ENCODE results near the genes CAPN9 and GNPAT.

- RRBS: no CpG with 5 or more reads among the region's 8 CpGs
Measured at GRCh38 chr1:230209692-230210272, 142.7 kb downstream of the GALNT2 start.

DNA sequence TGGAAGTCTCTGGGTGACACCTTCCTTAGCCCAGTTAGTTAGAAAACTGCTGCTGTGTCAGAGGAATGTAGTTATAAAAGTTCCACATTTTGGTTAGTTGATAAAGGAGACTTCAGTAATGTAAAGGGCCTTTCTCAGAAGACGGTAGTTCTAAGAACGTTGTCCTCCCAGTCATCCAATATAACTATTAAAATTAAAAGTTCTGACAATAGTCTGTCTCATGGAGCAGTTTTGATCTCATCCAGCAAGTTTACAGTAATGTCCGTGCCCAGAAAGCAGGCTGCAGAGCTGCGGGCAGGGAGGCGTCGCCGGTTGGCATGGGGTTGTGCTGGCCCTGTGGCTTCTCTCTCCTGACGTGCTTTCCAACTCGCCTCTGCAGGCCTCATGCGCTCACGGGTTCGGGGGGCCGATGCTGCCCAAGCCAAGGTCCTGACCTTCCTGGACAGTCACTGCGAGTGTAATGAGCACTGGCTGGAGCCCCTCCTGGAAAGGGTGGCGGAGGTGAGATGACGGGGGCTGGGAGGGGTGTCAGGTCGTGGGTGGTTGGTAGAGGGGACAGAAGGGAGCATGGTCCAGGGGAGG is 176.0 kb downstream of the GALNT2 start:
- RRBS: no CpG with 5 or more reads among the region's 17 CpGs

DNA sequence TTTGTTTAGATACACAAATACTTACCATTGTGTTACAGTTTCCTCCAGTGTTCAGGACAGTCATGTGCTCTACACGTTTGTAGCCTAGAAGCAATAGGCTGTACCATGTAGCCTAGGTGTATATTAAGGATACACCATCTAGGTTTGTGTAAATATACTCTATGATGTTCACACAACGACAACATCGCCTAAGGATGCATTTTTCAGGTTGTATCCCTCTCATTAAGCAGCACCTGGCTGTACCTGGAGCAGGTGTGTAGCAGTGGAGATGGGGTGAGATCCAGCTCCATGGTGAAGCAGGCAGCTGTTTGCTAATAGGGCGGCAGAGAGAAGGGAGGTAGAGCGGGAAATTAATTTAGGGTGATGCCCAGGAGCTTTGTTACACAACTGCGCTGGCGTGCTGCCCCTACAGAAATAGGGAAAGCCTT is 168.7 kb downstream of the PGBD5 start:
- RRBS: no CpG with 5 or more reads among the region's 7 CpGs

GRCh38 chr1:230276926-230278073 is 148.8 kb downstream of the PGBD5 start:
- RRBS: no CpG with 5 or more reads among the region's 17 CpGs

DNA sequence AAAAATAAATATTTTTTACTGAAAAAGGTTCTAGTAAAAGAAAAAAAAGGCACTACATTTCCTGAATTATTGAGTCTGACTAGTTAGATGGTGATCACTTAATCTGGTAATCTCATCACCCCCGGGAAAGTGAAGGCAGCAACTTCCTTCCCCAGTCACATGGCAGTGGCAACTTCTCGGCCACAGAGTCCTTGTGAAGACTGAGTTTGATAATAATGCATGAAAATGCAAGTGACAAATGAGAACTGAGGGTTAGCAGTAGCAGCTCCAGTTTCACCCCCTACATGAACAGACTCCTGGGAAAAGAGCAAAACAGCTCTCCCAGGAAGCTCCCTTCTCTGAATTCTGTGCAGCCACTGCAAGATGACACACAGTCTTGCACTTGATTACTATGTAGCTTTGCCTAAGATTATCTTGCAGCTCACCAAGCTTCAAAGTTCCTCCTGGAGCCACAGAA is 4.8 kb downstream of the PGBD5 start:
- RRBS: no CpG with 5 or more reads among the region's 2 CpGs

DNA sequence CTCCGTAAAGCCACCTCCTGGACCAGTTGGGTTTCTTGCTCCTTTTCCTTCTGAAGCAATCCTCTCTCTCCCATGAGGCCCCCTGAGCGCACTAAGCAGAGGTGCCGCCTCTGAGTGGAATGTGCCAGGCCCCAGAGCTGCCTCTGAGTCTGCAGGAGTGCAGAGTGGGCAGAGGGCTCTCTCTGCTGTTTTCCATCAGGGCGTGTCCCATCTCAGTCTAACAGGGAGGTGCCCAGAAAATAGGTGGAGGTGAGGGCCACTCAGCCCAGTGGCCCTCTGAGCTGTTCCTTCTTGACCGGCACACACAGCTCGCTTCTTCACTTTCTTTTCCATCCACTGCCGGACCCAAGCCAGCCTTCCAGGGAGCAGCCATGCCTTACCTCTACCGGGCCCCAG is at the start of gene CAPN9:
Gene CAPN9 (plus strand): TSS at position 263 of the 396 bp plus-strand sequence.
- RRBS: 94% methylated on average over 3 of the region's 8 CpGs

DNA sequence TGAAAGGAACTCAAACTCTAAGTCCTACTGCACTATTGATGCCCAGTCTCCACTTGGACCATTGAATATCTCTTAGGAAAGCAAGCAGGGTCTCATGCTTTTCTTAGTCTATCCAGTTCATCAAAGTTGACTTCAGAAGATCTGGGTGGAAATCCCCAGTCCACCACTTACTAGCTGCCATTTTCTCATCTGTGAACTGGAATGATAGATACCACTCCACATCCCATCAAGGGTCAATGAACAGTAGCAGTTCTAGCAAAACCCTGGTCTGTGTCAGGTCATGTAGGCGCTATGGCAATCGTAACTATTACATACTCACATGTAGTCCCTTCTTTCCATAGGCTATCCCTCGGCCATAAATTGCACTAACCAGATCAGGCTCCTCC is 33.6 kb downstream of the TTC13 start:
- RRBS: no CpG with 5 or more reads among the region's 3 CpGs

DNA sequence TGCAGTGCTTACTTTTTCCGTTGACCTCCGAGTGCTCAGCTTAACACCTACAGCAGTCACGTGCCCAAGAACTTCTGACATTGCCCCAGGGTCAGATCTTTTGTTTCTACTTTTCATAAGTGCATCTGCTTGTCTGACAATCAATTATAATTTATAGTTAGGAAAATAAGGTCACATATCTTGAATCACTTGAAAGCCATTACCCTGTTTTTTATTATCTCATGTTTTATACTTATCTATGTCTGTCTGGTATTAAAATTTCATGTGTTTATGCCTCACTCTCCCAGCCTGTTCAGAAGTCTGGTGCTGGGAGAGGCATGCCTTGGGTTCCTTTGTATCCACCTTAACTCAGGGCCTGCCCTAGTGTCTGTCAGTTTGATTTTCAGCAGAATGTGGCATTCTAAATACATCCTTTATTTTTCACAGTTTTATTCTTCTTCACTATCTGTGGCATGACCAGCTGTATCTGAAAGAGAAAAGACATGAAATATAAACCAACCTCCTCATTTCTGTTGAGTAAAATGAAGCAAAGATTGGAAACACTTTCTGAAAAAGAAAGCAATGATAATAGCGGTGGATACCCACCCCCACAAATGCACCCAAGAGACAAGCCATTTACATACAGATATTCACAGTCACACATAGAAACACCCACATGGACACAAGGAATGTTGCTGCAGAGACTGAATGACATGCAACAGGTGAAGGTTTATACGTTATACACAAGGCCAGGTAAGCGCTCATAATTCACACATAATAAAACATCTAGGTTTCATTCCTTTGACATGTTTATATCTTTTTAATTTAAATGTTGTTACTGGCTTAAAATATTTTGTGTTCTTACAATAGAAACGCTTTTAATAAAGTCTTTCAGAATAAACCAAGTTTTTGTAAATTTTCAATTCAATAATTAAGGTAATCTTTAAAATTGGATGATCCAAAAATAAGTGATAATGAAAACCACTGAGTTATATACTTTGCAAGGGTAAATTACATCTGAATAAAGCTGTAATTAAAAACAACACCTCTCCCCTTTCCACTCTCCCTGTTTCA is 21.1 kb downstream of the ARV1 start:
- RRBS: no CpG with 5 or more reads among the region's 7 CpGs

GRCh38 chr1:231232758-231233437 is 8.1 kb downstream of the C1orf131 start:
- RRBS: 100% methylated on average over 1 of the region's 10 CpGs

- RRBS: 1% methylated on average over 24 of the region's 55 CpGs
Measured at GRCh38 chr1:231240991-231241949, at the start of gene GNPAT. GNPAT (plus strand) TSS chr1:231241212.

- RRBS: no CpG with 5 or more reads among the region's 14 CpGs
Measured at GRCh38 chr1:231317650-231318094, 20.0 kb downstream of the EXOC8 start.

GRCh38 chr1:231370039-231370728 is 32.1 kb downstream of the SPRTN start:
- RRBS: no CpG with 5 or more reads among the region's 5 CpGs

DNA sequence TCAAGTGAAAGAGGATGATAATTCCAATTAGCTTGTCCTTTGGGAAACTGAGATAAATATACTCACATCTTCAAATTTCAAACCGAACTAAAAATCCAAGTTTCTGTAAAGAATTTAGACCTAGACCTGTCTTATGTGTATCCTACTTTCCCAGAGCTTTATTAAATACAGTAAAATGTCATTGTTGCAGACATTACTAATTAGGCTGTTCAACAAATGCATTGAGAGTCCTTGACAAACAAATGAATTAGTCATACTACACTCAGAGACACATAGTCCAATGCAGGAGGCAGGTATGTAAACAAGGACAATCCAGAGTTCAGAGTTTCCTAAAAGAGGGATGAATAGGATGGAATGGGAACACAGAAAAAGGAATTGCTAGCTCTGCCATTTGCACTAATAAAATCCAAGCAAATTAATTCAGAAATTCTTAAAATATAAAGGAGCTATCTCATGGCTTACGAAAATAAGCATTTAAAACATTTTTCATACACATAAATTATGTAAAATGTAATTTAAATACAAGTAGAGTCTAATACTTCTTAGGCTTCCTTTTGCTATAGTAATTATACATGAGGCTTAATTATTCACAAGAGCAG is 1.6 kb upstream of the EGLN1 start:
- RRBS: no CpG with 5 or more reads among the region's 2 CpGs

GRCh38 chr1:231529038-231529412 is 556 bp downstream of the TSNAX start:
- RRBS: no CpG with 5 or more reads among the region's 4 CpGs

DNA sequence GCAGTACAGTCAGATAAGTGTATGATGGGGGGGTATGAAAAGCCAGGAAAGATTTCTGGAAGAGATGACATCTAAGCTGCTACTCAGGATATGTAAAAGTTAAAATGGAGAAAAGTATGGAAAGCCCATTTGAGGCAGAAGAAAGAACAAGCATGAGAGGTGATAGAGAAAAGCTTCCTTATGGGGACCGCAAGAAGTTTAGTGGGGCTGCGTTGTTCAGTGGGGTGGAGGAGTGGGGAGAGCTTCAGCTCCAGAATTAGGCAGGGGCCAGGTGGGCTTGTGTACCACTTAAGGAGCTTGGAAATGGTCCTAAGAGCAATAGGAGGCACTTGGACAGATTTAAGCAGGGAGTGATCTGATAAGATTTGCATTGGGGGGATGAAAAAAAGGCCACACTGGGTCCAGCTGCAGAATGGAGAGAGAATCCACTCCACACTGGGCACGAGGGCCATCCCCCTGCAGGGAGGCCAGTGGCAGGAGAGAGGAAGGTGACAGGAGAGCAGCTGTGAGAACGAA is 216.6 kb downstream of the DISC1 start:
- RRBS: no CpG with 5 or more reads among the region's 4 CpGs

- RRBS: no CpG with 5 or more reads among the region's 8 CpGs
Measured at GRCh38 chr1:231929170-231929683, 302.6 kb downstream of the DISC1 start.

- RRBS: no CpG with 5 or more reads among the region's 5 CpGs
Measured at GRCh38 chr1:232376835-232377171, 253.1 kb downstream of the SIPA1L2 start.

- RRBS: no CpG with 5 or more reads among the region's 21 CpGs
Measured at GRCh38 chr1:232513826-232514449, 116.0 kb downstream of the SIPA1L2 start.

- RRBS: no CpG with 5 or more reads among the region's 3 CpGs
Measured at GRCh38 chr1:232596160-232596732, 33.7 kb downstream of the SIPA1L2 start.

- RRBS: no CpG with 5 or more reads among the region's 12 CpGs
Measured at GRCh38 chr1:232598960-232599906, 30.7 kb downstream of the SIPA1L2 start.